IMR-90 (cell line): ENCODE results near the genes ARVCF and DGCR8.

- RRBS, result no CpG with 5 or more reads among the region's 8 CpGs
CAGE:
- cytosol, long polyA plus RNA, result no peak
- long polyA plus RNA, result no peak
- nucleus, long polyA plus RNA, result no peak
These were observed 62.6 kb upstream of the CLDN5 start for GRCh38 chr22:19586927-19587177.

- RRBS, result 52% methylated on average over 3 of the region's 19 CpGs
CAGE:
- cytosol, long polyA plus RNA, result no peak
- long polyA plus RNA, result no peak
- nucleus, long polyA plus RNA, result no peak
These were observed 90.9 kb upstream of the CLDN5 start for GRCh38 chr22:19614891-19615712.

GRCh38 chr22:19621279-19621854, 92.9 kb upstream of the SEPTIN5 start:
- RRBS, result no CpG with 5 or more reads among the region's 13 CpGs
CAGE:
- cytosol, long polyA plus RNA, result no peak
- long polyA plus RNA, result no peak
- nucleus, long polyA plus RNA, result no peak

- RRBS, result 69% methylated on average over 8 of the region's 34 CpGs
CAGE:
- cytosol, long polyA plus RNA, result no peak
- long polyA plus RNA, result no peak
- nucleus, long polyA plus RNA, result no peak
These were observed 1.6 kb upstream of the GP1BB start for GRCh38 chr22:19721657-19722164.

GRCh38 chr22:19758371-19759004, 2.1 kb upstream of the TBX1 start:
- RRBS, result 16% methylated on average over 13 of the region's 42 CpGs
CAGE:
- cytosol, long polyA plus RNA, result no peak
- long polyA plus RNA, result no peak
- nucleus, long polyA plus RNA, result no peak

DNA sequence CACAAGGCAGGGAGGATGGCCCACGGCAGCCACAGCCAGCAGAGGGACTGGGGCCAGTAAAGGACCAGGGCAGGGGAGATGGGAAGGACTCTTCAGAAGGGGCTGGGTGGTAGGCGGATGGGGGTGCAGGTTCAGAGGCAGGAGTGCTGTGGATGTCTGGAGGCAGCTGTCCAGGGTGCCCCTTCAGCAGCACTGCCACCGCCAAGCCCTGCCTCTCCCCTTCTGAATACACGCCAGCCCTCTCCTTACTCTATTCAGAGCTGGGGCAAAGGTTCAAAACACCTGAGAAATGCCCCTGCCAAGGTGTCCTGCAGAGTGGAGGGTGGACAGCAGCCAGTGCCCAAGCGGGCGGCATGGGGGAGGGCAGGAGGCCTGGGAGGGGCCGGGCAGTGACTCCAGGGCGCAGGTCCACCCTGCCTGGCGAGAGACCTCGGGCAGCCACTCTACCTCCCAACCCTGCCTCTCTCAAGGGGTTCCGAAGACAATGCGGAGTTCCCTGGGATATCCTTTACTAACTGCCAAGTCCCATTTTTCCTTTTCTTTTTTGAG, 31.9 kb downstream of the GNB1L start:
- RRBS, result no CpG with 5 or more reads among the region's 12 CpGs
CAGE:
- cytosol, long polyA plus RNA, result no peak
- long polyA plus RNA, result no peak
- nucleus, long polyA plus RNA, result no peak

GRCh38 chr22:19963002-19963876, 21.6 kb upstream of the TXNRD2 start:
- RRBS, result no CpG with 5 or more reads among the region's 32 CpGs
CAGE:
- cytosol, long polyA plus RNA, result no peak
- long polyA plus RNA, result no peak
- nucleus, long polyA plus RNA, result no peak

- RRBS, result 2% methylated on average over 84 of the region's 150 CpGs
CAGE:
- cytosol, long polyA plus RNA, result no peak
- long polyA plus RNA, result no peak
- nucleus, long polyA plus RNA, result no peak
These were observed at the start of gene ARVCF for GRCh38 chr22:20016008-20017106. TSS of gene ARVCF (minus strand) at chr22:20016823.

GRCh38 chr22:20061332-20062111, 18.5 kb upstream of the DGCR8 start:
- RRBS, result no CpG with 5 or more reads among the region's 18 CpGs
CAGE:
- cytosol, long polyA plus RNA, result no peak
- long polyA plus RNA, result no peak
- nucleus, long polyA plus RNA, result no peak

DNA sequence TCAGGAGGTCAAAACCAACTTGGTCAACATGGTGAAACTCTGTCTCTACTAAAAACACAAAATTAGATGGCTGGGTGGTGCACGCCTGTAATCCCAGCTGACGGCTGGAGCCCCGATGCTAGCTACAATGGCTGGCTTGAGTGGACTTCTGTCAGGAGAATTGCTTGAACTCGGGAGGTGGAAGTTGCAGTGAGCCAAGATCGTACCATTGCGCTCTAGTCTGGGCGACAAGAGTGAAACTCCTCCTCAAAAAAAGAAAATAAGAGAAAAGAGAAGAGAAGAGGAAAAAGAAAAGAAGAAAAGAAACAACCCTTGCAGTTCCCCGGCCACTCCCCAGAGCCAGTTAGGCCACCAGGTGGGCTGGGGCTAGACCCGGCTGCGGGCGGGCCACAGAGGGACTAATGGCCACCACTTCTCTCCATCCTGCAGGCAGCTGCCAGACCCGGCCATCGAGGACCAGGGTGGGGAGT, 17.1 kb upstream of the DGCR8 start:
- RRBS, result 93% methylated on average over 5 of the region's 13 CpGs
CAGE:
- cytosol, long polyA plus RNA, result no peak
- long polyA plus RNA, result no peak
- nucleus, long polyA plus RNA, result no peak

GRCh38 chr22:20079604-20080912, at the start of gene DGCR8:
TSS of gene DGCR8 (plus strand) at chr22:20080241.
- RRBS, result 1% methylated on average over 41 of the region's 148 CpGs
CAGE:
- cytosol, long polyA plus RNA, result no peak
- long polyA plus RNA, result no peak
- nucleus, long polyA plus RNA, result no peak

DNA sequence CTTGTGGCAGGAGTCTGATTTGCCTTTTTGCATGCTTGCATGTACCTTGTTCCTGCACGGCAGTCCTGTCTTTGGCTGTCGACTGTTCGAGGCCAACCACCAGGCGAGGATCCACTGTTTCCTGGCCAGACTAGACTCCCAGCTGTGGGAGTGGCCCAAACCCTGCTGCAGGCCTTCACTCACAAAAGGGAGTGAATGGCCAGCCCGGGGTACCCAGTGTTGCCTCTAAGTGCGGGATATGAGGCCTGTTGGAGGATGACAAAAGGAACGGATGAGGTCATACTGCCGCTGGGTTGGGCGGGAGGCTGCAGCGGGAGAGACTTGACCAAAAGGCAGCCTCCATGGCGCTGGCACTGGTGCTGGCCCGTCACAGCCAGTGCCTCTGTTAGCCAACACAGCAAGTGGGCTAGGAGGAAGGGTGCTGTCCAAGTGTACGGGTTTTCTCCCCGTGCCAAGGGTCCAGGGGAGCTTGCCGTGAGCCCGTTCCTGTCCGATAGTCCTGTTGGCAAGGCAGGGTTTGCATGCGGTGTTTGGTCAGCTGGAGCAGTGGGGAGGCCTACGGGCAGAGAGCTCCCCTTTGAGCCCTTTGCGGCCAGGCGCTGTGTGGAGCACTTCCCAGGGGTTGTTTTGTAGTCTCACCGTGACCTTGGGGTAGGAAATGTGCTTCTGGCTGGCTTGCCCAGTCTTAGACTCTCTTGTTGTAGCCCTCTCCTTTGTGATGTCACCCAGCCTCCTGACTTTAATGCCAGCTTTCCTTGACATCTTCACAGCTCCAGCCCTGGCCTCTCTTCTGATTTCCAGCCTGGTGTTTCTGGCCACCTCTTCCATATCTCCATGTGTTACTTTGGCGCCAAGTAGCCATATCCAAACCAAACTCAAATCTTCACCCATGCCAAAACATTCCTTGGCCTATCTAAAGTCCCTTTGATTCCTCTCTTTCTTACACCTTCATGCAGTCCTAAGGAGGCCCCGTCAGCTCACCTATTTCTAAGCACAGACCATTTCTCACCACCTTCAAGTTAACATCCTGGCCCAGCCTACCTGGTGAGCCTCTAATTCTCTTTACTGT, 1.2 kb downstream of the DGCR8 start:
- RRBS, result no CpG with 5 or more reads among the region's 24 CpGs
CAGE:
- cytosol, long polyA plus RNA, result no peak
- long polyA plus RNA, result no peak
- nucleus, long polyA plus RNA, result no peak

- RRBS, result no CpG with 5 or more reads among the region's 50 CpGs
CAGE:
- cytosol, long polyA plus RNA, result no peak
- long polyA plus RNA, result no peak
- nucleus, long polyA plus RNA, result no peak
These were observed 5.9 kb downstream of the DGCR8 start for GRCh38 chr22:20085565-20086768.

DNA sequence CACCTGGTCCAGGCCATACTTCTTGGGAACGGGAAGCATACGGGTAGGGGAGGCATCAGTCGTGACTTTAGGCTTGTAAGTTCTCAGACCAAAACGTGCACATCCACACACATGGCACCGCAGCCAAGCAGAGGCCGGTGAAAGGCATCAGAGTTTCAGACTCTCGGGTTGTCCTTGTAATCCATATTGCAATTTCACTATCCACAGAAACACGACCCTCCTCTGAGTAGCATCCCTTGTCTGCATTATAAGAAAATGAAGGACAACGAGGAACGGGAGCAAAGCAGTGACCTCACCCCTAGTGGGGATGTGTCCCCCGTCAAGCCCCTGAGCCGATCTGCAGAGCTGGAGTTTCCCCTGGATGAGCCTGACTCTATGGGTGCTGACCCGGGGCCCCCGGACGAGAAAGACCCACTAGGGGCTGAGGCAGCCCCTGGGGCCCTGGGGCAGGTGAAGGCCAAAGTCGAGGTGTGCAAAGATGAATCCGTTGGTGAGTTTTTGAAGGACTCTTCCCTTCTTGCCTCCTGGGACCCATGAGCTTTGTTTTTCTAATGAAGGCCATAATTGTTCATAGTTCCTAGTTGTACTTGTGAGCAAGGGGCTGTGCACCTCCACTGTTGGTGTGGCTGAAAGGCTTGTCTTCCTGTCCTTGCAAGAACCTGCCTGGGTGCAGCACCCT, 9.9 kb downstream of the DGCR8 start:
- RRBS, result no CpG with 5 or more reads among the region's 17 CpGs
CAGE:
- cytosol, long polyA plus RNA, result no peak
- long polyA plus RNA, result no peak
- nucleus, long polyA plus RNA, result no peak

DNA sequence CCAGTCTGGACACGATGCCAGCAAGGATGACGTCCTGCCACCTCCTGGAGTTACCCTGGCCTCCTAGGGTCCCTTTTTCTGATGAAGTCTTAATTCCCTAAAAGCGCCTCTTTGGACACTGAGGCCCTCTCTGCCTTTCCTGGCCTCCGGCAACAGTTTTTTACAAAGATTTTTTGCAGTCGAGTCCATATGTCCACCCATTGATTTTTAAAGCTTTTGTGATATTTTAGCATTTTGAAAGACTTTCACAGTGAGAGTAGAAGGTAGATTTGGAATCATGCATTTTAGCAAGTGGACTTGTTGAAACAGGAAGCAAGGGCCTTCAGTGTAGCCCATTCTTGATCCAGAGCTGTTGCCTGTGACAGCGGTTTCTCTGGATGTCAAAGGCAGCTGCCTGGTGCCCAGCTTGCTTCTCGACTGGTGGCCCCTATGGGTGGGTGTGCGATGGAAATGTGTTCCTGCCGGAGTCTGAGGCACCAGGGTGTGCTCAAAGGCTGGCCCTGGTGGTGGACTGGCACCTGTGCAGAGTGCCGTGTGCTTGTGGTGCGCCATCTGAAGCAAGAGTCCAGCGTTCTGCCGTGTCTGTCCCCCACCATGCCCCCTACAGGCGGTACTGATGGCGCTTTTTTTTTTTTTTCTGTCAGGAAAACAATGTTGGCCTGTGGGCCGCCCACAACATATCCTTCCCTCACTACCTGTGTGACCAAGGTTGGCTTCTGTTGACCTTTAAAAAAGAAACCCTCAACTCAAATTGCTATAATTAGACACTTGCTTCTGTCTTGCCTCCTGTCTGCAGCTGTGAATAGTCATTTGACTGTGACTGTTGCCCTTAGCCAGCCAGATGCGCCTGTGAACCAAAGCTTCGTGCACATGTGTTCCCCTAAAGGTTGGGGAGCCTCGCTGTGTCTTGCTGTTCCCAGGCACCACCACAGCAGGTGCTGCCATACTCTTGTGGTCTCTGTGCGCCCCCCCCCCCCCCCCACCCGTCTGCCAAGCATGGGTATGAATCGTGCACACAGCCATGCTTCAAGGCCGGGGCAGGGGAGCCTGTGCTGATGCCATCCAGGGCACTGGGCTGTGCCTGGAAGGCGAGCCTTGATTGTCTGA, 4.8 kb upstream of the RANBP1 start:
- RRBS, result no CpG with 5 or more reads among the region's 24 CpGs
CAGE:
- cytosol, long polyA plus RNA, result no peak
- long polyA plus RNA, result no peak
- nucleus, long polyA plus RNA, result no peak

DNA sequence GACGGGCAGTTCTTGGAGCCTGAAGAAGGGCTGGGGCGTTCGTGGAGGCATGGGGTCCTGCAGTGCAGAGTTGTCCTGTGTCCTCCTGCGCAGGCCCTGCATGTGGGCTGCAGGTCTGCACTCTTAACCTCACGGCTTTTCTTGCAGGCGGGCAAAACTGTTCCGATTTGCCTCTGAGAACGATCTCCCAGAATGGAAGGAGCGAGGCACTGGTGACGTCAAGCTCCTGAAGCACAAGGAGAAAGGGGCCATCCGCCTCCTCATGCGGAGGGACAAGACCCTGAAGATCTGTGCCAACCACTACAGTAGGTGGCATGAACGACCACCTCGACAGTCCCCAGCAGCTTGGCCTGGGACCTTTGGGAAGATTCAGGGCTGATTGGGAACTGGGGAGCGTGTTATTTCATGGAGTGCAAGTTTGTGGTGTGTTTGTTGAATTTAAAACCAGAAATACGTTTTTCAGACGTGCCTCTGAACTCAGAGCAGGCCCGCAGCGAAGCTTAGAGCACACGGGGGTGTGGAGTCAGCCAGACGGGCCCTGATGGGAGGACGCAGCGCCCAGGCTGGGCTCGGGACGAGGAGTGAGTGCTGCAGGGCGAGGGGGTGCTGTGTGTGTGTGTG, 5.2 kb upstream of the TRMT2A start:
- RRBS, result no CpG with 5 or more reads among the region's 26 CpGs
CAGE:
- cytosol, long polyA plus RNA, result no peak
- long polyA plus RNA, result no peak
- nucleus, long polyA plus RNA, result no peak

- RRBS, result no CpG with 5 or more reads among the region's 7 CpGs
CAGE:
- cytosol, long polyA plus RNA, result no peak
- long polyA plus RNA, result no peak
- nucleus, long polyA plus RNA, result no peak
These were observed 5.5 kb upstream of the ZDHHC8 start for GRCh38 chr22:20126165-20126509.

- RRBS, result no CpG with 5 or more reads among the region's 15 CpGs
CAGE:
- cytosol, long polyA plus RNA, result no peak
- long polyA plus RNA, result no peak
- nucleus, long polyA plus RNA, result no peak
These were observed 46.1 kb downstream of the RTN4R start for GRCh38 chr22:20221870-20222482.

DNA sequence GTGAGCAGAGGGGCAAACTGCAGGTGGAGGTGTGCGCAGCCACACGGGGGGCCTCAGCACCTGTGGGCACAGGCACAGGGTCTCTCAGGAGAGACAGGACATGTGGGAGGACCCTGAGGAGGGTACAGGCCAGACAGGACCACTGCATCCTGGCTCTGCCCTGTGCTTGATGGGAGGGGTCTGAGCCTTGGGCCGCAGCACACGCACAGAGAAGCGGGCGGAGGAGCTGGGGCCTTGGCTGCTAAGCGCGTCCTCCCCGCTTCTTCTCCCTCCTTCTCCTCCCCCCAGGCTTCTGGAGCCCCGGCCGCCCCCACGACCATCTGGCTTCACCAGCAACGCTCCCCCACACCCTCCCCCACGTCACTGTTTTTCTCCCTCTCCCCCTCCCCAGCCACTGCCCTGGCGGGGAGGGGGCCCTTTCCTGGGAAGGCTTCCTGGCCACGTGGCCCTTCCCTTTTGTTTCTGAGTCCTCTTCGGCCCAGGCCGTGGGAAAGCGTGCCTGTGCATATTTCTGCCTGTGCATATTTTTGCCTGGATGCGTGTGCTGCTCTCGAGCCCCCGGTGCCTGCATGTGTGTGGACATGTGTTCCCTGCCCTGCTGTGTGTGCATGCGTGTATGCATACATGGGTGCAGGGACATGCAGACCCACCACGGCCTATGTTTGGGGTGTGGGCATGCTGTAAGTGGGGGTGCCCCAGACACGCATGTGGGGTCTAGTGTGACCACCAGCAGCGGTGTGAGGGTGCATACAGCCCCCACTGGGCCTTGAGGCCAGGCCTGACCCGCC, 27.7 kb downstream of the RTN4R start:
- RRBS, result no CpG with 5 or more reads among the region's 27 CpGs
CAGE:
- cytosol, long polyA plus RNA, result no peak
- long polyA plus RNA, result no peak
- nucleus, long polyA plus RNA, result no peak

DNA sequence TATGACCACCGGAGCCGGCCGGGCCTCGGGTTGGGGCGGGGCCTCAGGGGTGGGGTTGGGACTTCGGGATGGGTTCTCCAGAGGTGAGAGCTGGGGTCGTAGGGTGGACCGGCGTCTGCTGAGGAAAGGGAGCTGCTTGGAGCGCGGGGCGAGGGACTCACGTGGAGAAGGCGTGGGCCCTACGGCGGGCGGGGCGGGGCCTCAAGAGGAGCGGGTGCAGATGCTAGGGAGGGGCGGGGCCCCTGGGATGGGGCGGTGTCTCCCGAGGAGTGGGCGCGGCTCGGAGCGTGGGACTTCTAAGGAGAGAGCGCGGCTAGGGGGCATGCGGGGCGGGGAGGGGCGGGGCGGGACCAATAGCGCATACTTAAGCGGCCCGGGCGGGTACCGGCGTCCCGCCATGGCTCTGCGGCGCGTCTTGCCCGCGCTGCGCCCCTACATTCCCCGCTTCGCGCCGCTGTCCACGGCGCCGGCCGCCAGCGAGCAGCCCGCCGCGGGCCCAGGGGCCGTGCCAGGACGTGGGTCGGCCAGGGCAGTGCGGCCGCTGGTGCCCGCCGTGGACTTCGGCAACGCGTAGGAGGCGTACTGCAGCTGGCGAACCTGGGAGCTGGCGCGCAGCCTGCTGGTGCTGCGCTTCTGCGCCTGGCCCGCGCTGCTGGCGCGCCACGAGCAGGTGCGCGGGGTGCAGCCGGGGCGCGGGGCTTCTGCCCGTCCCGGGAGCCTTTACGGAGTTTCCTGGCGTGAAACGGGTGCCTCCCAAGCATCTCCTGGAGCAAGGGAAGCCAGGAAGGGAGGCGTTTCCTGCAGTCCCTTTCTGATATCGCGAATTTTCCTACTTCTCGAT, 20.3 kb downstream of the DGCR6L start:
- RRBS, result 3% methylated on average over 11 of the region's 92 CpGs
CAGE:
- cytosol, long polyA plus RNA, result no peak
- long polyA plus RNA, result no peak
- nucleus, long polyA plus RNA, result no peak